Epidermal melanocyte (primary cell): ENCODE measurements around the genes VTCN1 and PHGDH.

GRCh38 chr1:116987851-116988671 lies 13.5 kb upstream of the CD101 start:
- RRBS: 92% methylated on average over 1 of the region's 10 CpGs

DNA sequence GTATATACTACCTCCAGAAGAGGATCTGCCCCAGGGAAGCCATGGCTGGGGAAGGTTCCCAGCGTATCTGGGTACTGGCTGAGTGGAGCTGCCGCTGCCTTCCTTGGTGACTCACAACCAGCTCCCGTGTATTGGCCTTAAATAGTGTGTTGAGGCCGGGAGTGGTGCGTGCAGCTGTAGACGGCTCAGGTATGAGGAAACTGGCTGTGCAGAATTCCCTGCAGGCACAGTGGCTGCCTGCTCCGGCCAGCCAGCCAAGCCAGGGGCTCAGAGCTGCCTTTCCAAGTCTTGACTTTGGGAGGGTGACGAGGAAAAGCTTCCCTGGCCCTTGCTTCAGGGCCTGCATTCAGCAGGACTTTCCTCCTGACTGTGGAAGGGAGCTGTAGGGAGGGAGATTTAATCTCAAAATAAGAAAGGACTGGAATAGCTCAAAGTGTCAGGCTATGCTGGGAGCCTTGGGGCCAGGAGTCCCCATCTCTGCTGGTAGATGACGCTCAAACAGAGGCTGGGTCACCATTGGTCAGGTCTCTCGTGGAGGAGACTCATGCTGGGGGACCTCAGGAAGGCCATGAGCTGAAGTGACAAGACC lies at the start of gene VTCN1:
Gene VTCN1 (minus strand): TSS at position 115 of the 589 bp plus-strand sequence.
- RRBS: 61% methylated on average over 4 of the region's 10 CpGs

GRCh38 chr1:117358019-117358426 lies 9.2 kb upstream of the MAN1A2 start:
- RRBS: no CpG with 5 or more reads among the region's 10 CpGs

GRCh38 chr1:117571572-117571859 lies 34.3 kb upstream of the TENT5C start:
- RRBS: no CpG with 5 or more reads among the region's 4 CpGs

GRCh38 chr1:117606376-117607382 lies 831 bp downstream of the TENT5C start:
- RRBS: 3% methylated on average over 10 of the region's 66 CpGs

DNA sequence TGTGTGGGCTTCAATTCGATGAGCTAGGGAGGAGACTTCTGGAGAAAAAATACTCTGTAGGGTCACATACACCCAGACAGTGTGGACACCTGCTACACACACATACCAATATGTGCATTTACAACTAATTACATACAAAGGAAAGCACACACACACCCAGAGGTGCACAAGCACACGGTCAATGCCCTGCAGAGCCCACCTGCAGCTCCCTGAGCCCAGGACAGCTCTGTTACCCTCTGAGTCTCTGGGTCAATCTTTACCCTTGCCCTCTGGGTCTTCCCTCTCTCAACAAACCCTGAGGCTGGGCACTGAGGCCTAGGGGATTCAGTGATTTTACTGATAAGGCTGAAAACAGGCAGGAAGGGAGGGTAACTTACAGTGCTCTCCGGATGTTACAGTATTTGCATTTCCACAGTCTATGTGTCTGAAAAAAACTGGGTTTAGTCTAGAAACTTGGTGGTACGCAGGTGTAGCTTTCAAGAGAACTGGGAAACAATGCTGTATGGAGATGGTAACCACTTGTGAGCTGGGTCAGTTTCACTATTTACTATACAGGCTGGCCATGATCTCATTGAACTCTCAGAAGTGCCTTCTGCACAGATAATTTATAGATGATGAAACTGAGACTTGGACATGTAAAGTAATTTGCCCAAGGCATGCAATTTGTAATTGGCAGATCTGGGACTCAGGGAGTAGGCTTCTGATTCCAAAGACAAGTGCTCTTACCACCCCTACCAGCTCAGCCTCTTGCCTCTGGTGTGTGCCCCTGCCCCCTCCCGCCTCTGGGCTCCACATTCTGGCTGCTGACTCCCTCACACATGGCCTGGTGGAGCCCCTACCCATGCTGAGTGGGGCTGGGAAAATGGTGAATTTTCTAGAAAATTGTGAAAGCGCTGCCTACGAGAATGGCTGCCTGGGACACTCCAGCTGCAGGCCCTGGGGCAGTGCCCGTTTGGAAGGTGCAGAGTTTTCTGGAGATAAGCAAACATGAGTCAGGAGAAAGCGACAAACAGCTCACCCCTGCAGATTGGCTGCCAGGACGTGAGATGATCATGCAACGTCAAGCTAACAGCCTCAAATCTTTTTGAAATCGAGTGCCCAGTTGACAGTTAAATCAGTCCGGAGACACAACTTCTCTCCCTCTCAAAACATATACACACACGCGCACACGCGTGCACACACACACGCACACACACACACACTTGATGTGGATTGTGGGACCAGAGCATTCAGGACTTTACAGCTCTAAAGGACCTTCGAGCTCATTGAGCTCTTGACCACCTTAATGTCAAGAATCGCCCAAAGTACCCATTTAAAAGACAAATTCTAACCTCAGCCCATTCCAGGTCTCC lies 48.9 kb downstream of the TENT5C start:
- RRBS: no CpG with 5 or more reads among the region's 20 CpGs

- RRBS: no CpG with 5 or more reads among the region's 3 CpGs
These were observed 66.0 kb downstream of the TENT5C start for GRCh38 chr1:117671907-117672192.

DNA sequence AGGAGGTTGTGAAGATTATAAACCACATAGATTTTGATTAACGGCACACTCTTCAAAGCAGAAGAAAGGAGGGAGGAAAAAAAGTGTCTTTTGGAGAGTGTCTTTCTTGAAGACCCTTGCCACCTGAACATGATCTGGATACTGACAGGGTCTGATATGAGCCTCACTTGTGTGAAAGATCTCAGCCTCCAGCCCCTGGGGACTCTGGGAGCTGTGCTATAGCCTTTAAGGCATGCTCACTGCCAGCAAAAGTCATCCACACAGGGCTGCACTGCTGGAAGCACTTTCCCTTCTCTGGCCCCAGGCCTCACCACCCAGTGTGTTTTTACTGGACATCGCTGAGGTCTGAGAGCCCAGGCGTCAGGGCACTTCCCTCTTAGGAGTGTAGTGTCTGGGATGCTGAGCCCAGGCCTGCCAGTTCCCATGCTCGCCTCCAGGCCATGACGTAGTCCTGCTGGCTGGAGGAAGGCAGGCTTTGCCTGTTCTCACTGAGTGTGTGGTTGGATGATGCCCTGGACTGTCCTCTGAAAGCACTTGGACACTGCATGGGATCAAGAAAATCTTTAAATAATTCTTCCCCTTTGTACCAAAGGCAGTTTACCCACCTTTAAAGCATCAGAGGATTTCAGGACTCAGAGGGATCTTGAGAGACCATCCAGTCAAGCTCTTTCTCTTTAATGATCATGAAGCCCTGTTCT lies 101.2 kb downstream of the GDAP2 start:
- RRBS: no CpG with 5 or more reads among the region's 5 CpGs

DNA sequence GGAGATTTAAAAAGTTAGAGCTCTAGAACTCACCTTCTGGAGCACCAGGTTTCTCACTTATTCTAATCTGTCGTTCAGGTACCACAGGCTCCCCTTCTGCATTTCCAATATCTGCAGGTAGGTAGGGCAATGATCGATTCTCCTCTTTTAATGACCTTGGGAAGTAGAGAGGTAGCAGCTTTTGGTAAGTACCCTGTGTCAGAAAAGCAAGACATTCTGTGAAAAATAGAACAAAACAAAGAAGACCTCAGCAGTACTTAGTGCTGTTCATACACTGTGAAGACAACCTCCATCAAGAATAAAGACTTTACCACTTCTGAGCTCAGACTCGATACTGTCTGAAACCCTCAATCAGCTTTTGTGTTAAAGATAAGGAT lies 30.4 kb downstream of the GDAP2 start:
- RRBS: no CpG with 5 or more reads among the region's 3 CpGs

DNA sequence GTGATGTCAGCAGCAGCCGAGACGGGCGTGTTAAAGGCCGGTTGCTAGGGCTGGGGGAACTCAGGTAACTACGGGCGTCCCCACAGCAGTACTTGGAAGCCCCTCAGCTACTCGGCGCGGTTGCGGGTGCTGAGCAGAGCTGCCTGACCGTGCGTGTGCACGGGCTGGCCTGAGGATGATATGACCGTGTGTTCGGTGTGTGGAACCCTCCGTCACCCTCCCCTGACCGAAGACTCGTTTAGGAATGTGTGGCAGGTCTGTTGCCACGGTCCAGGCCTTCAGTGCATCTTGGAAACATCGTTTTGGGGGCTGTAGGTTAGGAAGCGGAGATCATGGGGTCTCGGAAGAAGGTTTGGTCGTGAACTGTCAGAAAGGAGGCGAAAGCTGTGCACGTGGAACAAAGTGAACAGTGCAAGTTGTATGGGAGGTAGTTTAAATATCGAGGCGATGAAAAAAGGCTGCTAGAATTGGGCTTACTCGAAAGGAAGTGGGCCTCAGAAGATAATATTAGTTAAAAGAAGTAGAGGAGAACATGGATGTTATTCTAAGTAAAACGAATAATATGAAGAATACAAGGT lies 411 bp downstream of the WDR3 start:
- RRBS: no CpG with 5 or more reads among the region's 29 CpGs

- RRBS: 6% methylated on average over 7 of the region's 30 CpGs
These were observed 1.7 kb downstream of the TBX15 start for GRCh38 chr1:118986272-118987033.

- RRBS: 3% methylated on average over 17 of the region's 52 CpGs
These were observed 13.2 kb upstream of the TBX15 start for GRCh38 chr1:119001074-119001923.

GRCh38 chr1:119140880-119141551 lies 563 bp upstream of the WARS2 start:
- RRBS: no CpG with 5 or more reads among the region's 14 CpGs

DNA sequence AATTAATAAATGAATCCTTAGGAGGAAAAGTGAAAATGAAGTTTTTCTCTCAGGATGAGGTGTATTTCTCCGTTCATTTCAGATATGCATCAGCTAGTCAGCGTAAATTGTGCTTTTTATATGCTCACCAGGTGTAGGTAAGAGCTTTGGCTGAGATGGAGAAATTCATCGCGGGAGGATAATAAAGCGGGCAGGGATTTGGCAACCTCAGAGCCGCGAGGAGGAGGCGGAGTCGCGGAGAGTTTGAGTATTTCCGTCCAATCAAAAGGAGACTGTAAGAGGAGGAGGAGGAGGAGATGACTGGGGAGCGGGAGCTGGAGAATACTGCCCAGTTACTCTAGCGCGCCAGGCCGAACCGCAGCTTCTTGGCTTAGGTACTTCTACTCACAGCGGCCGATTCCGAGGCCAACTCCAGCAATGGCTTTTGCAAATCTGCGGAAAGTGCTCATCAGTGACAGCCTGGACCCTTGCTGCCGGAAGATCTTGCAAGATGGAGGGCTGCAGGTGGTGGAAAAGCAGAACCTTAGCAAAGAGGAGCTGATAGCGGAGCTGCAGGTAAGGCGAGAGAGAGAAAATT lies at the start of gene PHGDH:
Gene PHGDH (plus strand): TSS at position 329 of the 577 bp plus-strand sequence.
- RRBS: no CpG with 5 or more reads among the region's 23 CpGs

DNA sequence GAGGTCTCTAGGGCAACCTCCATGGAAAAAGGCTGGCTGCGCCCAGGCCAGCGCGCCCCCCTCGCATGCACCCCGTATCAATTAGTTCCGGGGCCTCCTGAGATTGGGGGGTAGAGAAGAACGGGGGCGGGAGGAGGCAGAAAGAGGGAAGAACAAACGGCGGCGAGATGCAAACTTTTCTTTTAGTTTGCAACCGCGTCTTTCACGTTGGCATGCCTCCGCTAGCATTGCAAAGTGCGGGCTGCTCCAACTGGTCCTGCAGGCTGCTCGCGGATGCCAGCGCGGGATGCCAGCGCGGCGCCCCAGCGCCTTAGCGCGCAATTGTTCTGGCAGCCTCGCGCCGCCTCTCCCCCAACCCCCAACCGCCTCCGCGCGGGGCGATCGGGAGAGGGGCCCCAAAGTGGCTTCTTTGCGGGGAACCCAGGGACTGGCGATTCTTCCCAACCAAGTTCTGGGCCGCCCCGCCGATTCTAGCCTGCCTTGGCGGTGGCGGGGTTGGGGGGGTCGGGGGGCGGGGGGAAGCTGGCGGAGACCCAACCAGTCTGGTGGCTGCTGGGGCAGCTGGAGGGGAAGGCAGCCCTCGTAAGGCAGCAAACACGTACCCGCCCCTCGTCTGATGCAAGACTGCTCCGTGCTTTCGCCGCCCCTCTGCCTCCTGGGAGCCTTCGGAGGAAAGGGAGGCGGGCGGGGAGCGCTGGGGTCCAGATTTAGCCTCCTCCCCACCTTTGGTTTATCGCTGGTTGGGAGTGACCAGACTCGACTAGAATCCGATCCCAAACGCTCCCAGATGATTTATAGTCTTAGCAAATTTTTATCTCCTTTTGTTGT lies 663 bp downstream of the PHGDH start:
- RRBS: no CpG with 5 or more reads among the region's 60 CpGs

DNA sequence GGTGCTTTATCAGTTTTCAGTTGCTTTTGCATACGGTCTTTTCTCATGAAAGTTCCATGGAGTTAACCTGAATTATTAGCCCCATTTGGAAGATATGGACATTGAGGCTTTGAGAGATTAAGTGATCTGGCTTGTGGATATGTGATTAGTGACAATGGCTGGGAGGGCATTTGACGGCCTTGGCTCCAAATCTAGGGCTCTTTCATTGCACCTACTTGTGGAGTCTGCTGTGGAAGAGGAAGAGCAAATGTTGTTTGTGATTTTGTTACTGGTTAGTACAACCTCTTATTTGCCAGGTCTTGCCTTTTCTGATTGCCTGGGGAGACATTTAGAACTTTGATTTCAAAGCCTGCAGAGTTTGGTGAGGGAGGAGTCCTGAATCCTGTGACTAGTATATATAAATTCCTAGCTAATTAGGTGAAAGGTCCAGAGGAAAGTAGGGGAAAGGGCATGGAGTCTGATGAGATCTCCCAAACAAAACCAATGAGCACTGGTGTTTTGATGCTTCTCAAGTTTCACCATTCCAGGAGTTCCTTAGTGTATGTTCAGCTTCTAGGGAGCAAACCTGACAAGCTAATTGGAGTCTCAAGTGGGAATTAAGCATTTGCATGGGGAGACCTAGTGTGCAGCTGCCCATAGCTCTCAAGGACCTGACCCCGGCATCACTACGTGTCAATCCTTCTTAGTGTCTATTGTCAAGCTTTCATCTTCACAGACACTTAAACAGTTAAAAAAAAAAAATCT lies 5.0 kb upstream of the HMGCS2 start:
- RRBS: no CpG with 5 or more reads among the region's 4 CpGs

GRCh38 chr1:119919207-119919648 lies 22.9 kb upstream of the ADAM30 start:
- RRBS: no CpG with 5 or more reads among the region's 7 CpGs

DNA sequence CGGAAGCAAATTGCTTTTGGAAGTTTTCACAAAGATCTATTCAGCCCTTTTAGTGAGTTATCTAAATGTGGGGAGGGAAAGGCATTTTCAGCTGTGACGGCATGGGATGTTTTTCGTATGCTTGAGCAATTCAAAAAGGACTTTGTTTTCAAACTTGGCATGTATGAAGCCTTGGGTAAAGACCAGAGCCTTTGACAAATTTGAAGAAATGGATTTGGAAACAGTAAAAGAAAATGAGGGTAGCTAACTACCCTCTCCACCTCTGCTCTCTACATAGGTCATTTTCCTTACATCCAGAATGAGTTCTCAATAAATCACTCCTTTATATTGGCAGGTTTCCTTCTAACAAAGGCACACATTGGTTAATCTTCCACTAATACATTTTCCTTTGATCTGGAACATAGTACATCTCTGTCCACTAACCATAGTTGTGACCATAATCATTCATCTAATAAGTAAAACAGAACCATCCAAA lies 66.1 kb upstream of the ADAM30 start:
- RRBS: no CpG with 5 or more reads among the region's 3 CpGs

DNA sequence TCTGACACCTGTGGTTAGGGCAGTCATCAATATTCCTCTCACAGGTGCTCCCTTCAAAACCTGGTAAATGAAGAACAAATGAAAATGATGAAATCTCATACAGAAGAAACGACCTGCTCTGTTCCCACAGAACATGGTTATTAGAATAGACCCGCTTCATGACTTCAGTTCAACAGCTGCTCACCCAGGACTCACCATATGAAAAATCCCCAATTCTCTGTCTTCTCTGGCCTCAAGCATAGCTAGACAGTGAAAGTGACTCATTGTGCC lies 82.5 kb downstream of the NOTCH2 start:
- RRBS: no CpG with 5 or more reads among the region's 2 CpGs

- RRBS: no CpG with 5 or more reads among the region's 2 CpGs
These were observed 80.9 kb downstream of the NOTCH2 start for GRCh38 chr1:119988656-119988916.